Frontal cortex (tissue), 2 donors: Measurements from ENCODE around the gene KDF1.

GRCh38 chr1:26780746-26781320 is 6.9 kb upstream of the PIGV start:
- RAMPAGE, long total RNA = no peak

- RAMPAGE, long total RNA = no peak
These were observed 3.3 kb downstream of the PIGV start for GRCh38 chr1:26790941-26791616.

- RAMPAGE, long total RNA = no peak
These were observed 1.9 kb upstream of the ZDHHC18 start for GRCh38 chr1:26824538-26824986.

GRCh38 chr1:26852976-26853546 is 9.9 kb upstream of the SFN start:
- RAMPAGE, long total RNA = no peak

DNA sequence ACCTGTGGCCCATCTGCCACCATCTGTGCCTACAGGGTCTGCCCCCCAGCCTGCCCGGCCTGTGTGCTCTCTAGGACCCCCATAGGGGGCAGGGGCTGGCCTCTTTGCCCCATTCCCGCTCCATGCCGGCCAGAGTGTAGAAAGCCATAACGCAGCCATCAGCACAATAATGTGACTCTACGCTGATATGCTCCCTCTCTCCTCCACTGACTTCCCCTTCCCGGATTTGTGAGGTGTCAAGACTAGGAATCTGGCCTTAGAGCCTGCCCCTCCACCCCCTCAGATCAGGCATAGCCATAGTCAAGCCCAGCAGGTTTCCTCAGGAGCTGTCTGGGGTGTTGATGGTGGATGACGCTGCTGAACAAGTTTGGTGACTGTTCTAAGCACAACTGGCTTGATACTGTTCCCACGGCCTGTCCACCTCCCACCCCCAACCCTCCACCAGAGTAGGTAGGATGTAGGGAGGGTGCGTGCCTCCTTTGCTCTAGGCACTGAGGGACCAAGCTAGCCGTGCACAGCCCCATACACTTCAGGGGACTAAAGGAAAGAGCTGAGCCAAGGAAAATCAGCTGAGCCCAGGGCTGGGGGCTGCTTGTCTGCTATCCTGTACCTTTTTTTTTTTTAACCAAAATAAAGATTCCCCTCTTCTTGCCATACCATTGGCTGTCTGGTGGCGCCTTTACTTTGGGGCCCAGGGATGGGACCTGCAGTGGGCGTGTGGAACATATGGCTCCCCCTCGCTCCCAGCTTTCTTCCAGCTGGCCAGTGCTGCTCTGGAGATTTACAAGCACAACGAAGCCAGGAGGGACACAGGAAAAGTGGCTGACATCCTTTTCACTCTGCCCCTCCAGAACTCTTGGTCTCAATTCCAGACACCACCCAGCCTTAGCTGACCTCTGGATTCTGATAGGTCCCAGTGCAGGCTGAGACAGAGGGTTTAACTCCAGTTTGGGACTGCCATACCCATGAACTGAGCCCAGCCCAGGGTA is 5.7 kb upstream of the SFN start:
- RAMPAGE, long total RNA = no peak

DNA sequence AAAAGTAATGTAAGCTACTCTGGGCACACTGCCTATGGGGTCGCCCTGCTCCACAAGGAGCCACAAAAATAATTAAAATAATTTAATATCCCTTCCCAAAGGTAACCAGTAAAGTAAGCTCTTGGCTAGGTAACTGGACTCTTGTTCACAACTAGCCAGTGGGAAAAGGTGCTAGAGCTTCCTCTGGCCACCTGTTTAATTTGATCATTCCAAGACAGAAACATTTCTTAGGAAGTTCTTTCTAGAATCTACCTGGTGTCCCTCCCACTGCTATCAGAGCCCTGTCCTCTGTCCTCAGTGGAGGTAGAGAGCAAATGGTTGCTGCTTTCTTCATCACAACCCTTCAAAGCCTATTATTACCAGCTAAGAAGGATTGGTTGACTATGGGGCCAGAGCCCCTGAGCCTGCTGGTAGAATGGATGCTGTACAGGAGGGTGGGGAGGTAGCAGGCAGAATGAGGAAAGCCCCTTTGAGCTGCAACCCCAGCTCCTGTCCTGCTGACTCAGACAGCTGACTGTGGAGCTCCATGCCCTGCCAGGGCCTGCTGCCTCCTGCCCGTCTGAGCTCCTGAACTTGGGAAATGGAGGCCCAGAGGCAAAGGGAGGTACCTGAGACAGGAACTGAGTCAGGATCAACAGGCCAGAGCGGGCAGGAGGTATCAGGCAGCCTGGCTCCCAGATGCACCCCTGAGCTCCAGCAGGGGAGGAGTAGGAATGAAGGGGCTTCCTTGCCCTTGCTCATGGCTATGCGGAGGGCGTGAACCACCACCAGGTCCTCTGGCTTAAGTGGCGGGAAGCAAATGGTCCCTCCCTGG is 4.2 kb upstream of the SFN start:
- RAMPAGE, long total RNA = no peak

- RAMPAGE, long total RNA = no peak
These were observed 16.5 kb downstream of the NUDC start for GRCh38 chr1:26937843-26938685.

- RAMPAGE, long total RNA = no peak
These were observed at the start of gene KDF1 for GRCh38 chr1:26959955-26960652. KDF1 (minus strand) TSS chr1:26960468.

DNA sequence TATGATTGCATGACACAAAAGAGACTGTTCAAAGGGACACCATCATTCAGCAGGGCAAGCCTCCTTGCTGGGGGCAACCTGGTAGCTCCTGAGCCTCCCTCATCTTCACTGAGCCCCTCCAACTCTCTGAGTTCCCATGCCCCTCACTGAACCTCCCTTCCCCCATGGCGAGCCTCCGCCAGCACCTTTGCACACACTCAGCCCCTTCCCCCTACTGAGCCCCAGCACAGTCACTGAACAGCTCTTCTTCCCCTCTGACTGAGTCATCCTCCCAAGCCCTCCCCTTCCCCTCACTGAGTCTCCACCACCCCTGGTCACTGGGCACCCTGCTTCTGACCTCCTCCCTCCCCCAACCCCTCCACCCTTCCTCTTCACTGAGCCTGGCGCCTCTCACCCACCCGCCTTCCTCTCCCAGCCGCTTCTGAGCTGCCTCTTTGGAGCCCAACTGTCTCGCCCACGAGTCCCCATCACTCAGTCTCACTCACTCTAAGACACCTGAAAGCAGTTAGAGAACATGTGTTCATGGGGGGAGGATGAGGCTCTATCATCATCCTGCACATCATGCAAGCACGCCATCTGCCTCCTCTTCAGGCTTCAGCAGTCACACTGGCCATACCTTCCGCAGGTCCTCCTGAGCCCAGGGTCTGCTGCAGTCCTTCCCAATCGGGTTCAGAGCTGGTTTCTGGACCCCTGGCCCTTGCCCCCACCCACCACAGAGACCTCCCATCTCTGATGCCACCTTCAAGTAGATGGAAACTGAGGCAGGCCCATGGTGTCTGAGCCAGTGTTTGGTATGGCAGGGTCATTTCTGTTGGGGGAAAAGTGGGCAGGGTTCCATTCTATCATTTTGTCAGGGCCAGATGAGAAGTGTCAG is 2.0 kb upstream of the TRNP1 start:
- RAMPAGE, long total RNA = no peak

GRCh38 chr1:27057374-27057890 is 44.8 kb upstream of the TENT5B start:
- RAMPAGE, long total RNA = no peak

GRCh38 chr1:27087519-27087718 is 67.5 kb downstream of the SLC9A1 start:
- RAMPAGE, long total RNA = no peak

GRCh38 chr1:27366390-27366761 is 385 bp downstream of the MAP3K6 start:
- RAMPAGE, long total RNA = no peak

GRCh38 chr1:27379784-27380228 is 3.3 kb downstream of the CD164L2 start:
- RAMPAGE, long total RNA = no peak

DNA sequence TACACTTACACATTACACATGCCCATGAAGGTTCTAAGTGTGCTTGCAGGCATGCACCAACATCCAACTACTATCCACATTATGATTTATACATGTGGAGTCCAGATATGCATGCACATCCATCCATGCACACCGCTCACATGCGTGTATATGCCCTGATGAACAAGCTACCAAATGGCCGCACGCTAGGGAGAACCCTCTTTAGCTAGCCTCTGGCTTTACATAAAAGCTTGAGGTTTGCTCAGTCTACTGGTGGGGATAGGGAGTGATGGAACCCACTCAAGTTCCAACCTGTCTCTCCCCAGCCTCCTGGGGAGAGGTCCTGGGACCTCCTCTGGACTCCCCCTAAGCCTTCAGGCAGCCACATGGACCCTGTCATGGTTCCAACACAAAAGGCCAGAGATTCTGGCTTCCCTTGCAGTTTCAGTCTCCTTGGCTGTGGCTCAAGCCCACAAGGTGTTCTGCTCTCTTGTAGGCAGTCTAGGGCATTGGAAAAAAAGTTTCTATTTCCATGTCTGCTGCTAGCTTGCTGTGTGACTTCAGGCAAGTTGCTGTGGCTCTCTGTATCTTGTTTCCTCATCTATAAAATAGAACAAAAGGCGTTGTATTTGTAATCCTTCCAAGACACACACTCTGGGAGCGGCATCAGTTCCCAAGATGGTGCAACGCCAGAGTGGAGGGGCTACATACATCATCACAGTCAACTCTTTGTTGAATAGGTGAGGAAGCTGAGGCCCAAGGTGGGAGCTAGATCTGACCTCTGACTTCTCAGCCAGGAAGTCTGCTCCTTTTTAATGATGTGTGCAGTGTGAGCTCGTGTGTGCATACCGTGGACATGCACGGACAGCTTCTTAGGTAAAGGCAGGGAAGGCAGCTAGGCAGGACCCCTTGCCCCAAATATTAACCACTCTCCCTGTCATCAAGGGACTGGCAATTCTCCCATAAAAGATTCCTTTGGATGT is 8.9 kb downstream of the GPR3 start:
- RAMPAGE, long total RNA = no peak

- RAMPAGE, long total RNA = no peak
These were observed 37.5 kb downstream of the GPR3 start for GRCh38 chr1:27429870-27430305.

DNA sequence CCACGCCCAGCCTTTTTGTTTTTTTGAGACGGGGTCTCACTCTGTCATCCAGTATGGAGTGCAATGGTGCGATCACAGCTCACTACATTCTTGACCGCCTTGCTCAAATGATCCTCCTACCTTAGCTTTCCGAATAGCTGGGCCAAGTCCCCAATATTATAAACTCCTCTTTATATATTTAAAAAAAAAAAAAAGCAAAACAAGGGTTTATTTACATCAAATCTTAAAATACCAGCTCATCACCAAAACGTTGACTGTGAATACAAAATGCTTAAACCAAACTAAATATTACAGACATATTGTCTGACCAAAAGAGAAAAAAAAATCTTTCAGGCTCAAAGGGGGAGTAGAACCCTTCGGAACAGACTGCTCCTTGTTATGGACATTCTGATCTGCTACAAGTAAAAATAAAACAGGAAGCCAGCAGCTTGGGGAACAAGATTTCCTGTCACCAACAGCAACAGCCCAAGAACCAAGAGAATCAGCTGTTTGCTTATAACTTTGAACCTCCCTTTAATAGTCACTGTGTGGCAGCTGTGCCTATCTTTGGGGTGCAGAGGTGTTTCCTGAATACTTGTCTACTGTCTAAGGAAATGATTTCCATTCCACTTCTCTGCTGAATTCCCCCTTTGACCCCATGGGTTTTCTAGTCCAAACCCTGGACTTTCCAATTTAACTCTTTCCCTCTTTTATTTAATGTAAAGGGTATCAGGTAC is 38.4 kb downstream of the GPR3 start:
- RAMPAGE, long total RNA = no peak

DNA sequence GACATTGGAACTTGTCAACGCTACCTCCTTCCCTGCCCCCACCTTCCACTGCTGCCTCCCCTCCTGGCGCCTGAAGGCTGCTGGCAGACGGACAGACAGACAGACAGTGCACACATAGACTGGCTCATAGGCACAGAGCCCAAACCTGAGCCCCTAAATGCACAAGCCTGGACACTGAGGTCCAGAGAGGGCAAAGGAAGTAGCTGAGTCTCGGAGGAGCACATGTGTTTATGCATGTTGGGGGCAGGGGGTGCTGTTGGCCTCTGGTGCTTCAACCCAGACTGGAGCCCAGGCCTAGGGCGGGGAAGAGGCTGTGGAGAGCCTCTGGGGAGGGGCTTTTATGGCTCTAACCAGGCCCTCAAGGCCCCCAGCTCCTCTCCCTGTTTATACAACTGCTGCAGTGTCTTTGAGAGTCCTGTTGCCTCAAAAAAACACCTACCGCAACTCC is 33.1 kb upstream of the WASF2 start:
- RAMPAGE, long total RNA = no peak

- RAMPAGE, long total RNA = no peak
These were observed 50.1 kb upstream of the WASF2 start for GRCh38 chr1:27539966-27540592.

- RAMPAGE, long total RNA = no peak
These were observed 33.0 kb downstream of the AHDC1 start for GRCh38 chr1:27571048-27571158.

DNA sequence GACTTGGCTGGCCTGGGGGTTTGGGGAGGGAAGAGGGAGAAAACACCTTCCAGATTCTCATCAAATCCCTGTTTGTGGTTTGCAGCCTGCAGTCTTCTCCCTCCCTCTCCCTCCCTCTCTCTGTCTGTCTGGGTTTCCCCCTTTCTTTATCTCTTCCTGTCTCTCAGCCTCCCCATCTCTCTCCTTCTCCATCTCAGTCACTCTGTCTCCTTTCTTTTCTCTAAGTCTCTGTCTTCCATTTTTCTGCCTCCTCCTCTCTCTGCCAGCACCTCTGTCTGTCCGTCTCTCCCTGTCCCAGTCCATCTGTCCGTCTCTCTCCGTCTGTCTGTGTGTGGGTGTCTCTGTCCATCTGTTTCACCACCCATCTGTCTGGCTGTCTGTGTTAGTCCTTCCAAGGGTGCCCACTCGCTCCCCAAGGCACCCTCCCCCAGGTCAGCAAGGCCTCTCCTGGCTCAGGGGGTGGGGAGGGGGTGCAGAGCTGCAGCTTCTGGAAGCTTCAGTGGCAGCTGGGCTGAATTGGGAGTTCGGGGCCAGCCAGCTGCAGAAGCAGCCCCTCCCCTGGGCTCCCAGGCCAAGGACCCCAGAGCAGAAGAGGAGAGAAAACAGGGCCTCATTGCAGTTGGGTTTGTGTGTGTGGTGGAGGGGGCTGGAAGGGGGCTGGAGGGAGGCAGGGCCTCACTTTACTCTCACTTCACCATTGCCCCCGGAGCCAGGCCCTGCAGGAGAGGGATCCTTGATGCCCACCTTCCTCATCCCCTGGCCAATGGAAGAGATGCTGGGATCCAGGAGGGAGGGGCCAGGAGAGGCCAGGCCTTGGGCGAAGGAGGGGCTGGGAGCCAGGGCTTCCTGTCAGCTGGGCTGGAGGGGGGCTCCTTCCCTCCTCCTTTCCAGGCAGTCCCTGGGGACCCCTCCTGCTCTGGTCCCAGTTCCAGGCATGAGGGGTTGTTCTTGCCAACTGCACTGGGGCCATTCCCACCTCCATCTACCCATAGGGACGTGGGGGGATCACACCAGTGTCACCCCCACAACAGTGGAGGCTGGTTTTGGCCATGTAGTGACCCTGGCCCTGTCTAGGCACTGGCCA is 5.9 kb downstream of the AHDC1 start:
- RAMPAGE, long total RNA = no peak